Heart (tissue), 3 donors: ENCODE data around the genes C2orf76 and INHBB.

GRCh38 chr2:113728869-113729697, 27.4 kb downstream of the SLC35F5 start:
- RAMPAGE, long total RNA, 2 experiments = no peak in any of the 2 experiments

- RAMPAGE, long total RNA, 2 experiments = no peak in any of the 2 experiments
These were observed 6.7 kb downstream of the ACTR3 start for GRCh38 chr2:113896531-113897111.

DNA sequence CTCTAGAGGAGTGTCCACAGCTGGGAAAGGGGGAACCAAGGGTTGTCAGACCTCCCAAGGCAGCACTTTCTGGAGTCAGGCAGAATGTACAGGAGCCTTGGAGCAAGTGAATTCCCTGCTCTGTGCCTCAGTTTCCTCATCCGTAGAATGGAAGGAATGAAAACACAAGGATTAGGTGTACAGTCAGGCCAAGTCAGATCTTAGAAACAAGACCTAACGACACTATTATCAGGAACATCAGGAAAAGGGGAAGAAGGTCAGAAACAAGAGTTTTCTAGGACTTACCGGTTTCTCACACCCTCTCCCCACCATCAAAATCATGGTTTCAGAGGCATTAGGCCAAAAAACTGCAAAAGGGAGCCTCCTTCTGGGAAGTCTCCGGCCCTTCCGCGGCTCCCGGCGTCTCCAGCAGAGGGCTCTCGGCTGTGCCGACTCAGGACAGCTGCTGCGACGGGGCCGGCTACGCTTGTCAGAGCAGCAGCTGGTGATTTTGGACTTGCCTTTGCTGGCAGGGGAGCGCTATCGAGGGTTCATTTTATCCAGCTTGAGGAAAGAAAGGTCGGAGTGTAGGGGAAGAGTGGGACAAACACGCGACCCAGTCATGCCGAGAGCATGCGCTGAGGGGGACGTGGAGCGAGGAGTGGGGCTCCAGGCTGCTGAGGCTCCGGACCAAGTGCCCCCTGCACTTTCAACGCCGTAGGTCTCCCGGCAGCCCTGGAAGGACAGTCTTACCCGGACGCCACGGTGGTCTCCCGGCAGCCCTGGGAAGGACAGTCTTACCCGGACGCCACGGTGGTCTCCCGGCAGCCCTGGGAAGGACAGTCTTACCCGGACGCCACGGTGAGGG, 21.4 kb downstream of the DDX18 start:
- RAMPAGE, long total RNA, 2 experiments = no peak in any of the 2 experiments

GRCh38 chr2:118085592-118086152, 2.6 kb upstream of the INSIG2 start:
- RAMPAGE, long total RNA, 2 experiments = no peak in any of the 2 experiments

- RAMPAGE, long total RNA, 2 experiments = no peak in any of the 2 experiments
These were observed 1.2 kb upstream of the INSIG2 start for GRCh38 chr2:118087036-118087503.

DNA sequence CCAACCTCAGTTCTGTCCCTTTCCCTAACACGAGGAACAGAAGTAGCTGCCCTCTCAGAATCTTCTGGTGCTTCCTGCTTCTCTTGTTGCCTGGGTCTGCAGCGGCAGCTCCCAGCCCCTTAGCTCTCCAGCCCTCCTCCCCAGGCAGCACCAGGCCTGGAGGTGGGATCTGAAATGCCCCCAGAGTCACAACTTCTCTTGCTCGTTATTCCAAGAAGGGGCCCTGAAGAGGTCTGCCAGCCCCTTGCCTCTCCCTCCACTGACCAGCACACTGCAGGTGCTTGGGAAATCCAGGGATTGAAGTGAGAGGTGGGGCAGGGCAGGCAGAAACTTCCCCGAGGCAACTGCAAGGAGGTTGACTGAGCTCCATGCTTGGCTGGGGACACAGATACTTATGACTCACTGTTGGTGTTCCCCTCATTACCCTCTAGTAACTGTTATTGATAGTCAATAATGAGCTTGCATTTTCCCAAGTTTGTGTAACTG, 47.4 kb downstream of the MARCO start:
- RAMPAGE, long total RNA, 2 experiments = no peak in any of the 2 experiments

GRCh38 chr2:119264705-119265601, 41.3 kb downstream of the STEAP3 start:
- RAMPAGE, long total RNA, 2 experiments = no peak in any of the 2 experiments

- RAMPAGE, long total RNA, 2 experiments = start-site peak on the minus strand in 2 of 2 experiments, at chr2:119366806-119366822 at its widest, 138 to 252 reads per replicate
These were observed at the start of gene C2orf76 for GRCh38 chr2:119366684-119366906. TSS of gene C2orf76 (minus strand) at chr2:119366834.

DNA sequence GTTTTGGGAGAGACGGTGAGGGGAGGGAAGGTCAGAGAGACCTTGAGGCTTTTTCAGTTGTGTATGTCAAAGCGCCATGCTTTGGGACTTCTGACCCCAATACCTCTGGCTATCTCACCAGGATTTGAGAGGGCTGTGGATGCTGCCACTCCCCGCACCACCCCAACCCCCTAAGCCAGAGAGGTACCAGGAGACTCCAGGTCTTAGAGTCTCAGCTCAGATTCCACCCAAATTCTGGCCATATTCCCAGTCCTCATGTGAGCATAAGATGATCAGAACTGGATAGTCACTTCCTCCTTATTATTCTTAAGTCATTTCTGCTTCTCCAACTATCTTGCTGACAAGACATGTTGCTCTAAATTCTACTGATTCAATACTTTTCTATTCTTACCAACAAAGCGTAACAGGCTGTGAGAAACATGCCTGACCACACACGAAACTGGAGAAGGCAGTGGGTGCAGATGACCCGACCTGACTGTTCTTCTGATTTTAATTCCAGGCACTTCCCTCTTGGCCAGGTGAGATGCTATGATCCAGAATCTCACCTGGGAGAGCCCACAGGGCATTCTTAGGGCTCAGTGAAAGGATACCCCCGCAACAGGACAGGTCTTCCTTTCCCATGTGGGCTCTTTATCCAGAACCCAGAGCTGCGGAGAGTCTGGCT, 2.1 kb upstream of the TMEM37 start:
- RAMPAGE, long total RNA, 2 experiments = no peak in any of the 2 experiments

GRCh38 chr2:119490665-119491325, 33.5 kb downstream of the SCTR start:
- RAMPAGE, long total RNA, 2 experiments = no peak in any of the 2 experiments

DNA sequence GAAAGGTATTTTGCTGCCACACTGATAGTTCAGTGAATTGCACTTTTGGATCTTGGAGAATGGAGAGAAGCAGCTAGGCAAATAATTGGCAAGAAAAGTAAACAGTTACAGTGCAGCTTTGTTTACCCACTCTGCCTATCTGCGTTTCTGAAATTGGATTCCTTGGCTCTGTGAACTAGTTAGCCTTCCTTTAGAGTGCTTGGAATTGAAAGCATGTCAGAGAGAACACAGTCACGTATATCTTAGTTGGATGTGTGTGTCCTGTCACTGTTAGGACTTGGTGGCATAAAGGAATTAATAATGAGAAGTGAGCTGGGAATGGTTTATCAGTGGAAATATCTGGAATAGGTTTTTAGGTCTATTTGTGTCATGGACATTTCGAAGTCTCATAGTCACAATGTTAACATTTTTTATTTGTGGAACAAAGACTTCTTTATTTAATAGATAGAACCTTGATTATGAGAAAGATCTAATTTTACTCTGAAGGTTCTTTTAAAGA, 54.4 kb downstream of the EPB41L5 start:
- RAMPAGE, long total RNA, 2 experiments = no peak in any of the 2 experiments

DNA sequence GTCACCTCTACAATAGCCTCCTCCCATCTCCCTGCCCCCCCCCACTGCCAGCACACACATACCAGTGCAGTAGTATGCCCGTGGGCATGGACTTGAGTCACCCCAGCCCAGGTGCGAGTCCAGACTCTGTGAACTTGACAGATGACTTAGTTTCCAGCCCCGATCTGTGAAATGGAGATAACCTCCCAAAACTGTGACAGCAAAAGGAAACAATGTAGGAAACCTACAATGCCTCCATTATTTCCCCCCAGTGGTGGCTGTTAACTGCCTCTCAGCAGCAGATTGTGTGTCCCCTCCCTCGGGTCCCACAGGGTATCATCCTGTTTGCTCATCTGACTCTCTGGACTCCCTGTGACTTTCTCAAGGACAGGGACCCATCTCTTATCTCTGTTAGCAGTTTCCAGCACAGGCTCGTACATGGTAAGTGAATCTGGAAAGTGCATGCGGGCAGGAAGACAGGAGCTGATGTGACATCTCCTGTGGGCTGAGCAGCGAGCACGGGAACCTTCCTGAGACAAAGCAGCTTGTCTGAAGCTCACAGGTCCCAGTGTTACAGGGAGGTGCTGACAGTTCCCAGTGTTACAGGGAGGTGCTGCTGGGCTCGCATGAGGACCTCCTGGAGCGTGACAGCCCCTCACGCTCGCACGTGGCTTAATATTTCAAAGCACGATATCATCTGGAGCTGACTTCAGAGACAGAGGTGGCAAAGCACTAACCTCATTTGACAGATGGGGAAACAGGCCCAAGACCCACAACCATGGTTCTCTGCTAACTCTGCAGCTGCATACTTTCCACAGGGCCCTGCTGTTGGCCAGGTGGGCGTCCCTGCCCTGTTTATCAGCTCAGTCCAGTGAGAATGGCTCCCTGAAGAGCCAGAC, 4.3 kb upstream of the TMEM185B start:
- RAMPAGE, long total RNA, 2 experiments = no peak in any of the 2 experiments

GRCh38 chr2:120345644-120346547, at the start of gene INHBB:
TSS of gene INHBB (plus strand) at chr2:120346136.
- RAMPAGE, long total RNA, 2 experiments = no peak in any of the 2 experiments

DNA sequence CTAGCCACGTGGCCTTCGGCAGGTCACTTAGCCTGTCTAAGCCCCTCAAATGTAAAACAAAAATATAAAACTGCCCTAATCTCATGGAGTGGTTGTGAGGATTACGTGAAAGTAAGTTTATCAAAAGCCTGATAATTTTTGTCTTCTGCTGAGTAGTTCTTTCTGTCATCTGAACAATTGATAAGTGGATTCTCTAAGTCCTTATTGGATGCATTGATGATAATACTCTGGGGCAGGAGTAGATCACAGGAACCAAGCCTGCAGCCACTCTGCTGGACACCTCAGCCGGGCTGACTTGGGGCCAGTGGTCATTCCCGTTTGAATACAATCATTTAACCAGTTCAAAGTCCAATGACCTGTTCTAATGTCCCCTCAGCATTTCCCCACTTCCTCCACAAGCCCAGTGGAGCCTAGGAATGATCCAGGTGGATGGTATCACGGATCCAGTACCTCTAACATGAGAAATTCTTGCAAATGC, 170.6 kb downstream of the INHBB start:
- RAMPAGE, long total RNA, 2 experiments = no peak in any of the 2 experiments

- RAMPAGE, long total RNA, 2 experiments = no peak in any of the 2 experiments
These were observed 194.2 kb upstream of the GLI2 start for GRCh38 chr2:120541255-120542123.

- RAMPAGE, long total RNA, 2 experiments = no peak in any of the 2 experiments
These were observed 74.1 kb upstream of the GLI2 start for GRCh38 chr2:120661488-120662054.

DNA sequence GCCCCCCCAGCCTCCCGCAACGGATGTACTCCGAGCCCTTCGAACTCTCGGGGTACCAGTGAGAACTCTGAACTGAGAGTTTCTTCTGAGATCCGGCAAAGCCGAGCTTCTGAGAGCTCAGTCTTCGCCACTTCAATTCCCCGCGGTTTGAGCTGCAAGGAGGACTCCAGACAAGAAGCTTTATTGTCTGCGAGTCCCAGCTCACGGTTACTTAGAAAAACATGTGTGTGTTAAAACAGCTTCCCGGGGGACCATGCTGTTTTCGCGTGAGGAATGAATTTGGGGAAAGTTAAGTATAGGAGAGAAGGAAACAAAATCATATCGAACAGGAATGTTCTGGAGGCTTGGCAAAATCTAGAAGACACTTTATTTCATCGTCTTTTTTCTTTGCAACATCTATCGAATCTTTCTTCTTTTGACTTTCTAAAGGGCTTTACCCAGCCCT, 132.4 kb downstream of the GLI2 start:
- RAMPAGE, long total RNA, 2 experiments = no peak in any of the 2 experiments

- RAMPAGE, long total RNA, 2 experiments = no peak in any of the 2 experiments
These were observed 168.9 kb downstream of the GLI2 start for GRCh38 chr2:120904526-120904976.

DNA sequence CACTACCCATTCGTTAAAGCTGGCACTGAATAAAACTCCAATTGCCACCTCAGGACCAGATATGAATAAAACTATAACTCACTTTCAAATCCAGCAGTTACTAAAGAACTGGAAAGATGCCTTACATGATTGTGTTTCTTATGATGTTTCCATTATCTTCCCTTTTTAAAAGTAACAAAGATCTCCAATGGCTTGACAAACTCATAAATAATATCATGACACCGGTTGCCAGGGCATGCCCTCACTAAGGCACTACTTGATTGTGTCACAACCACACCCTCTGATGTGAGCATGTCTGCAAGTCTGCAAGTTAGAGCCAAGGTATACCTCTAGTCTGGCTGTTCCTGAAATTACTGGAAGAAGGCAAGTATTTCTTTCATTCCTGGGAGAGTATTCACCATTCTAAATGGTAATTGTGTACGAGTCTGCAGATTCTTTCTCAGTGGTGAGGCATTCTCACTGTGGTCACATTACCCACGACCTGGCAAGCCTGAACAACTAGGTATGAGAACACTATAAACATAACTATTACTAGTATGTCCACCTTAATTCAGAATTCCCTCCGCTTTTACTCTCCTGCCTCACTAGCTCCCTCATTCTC, 144.3 kb downstream of the CLASP1 start:
- RAMPAGE, long total RNA, 2 experiments = no peak in any of the 2 experiments

DNA sequence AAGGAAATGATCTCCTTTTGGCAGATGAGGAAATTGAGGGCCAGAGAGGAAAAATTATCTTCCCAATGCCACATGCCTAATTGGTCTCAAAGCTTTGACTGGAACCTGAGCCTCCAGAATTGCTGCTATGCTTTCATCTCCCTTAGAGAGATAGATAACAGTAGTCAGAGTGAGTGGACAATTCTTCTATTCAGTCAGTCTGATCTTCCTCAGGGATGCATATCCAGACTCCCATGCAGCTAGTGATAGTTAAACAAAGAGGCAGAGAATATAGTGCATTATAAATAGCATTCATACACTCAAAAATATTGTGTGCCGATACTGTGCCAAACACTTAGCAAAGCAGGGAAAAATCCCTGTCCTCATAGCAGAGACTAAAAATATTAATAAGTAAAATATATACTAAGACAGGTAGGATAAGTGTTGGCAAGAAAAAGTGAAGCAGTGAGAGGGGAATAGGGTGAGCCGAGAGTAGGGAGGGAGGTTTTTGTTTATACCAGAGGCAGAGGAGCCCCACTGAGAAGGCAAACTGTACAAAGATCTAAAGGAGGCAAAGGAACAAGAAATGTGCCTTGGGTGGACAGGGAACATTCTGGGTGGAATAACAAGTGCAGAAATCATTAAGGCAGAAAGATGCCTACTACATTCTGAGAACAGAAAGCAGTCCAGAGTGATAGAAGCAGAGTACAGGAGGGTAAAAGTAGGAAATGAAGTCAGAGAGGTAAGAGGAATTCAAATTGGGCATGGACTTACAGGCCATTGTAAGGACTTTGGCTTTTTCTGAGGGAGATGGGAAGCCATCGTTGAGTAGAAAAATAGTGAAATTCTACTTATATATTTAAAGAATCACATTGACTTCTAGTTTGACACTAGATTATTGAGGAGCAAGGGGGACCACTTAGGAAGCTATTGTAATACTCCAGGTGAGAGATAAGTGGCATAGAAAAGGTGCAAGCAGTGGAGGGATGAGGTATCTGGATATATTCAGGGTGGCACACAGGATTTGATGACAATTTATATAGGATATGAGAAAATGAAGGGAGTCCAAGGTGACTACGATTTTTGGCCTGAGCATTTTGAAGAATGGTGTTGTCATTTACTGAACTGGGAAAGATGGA, 4.2 kb upstream of the CLASP1 start:
- RAMPAGE, long total RNA, 2 experiments = no peak in any of the 2 experiments